Fibroblast of the aortic adventitia (primary cell): ENCODE measurements around a stretch of chr5.

DNA sequence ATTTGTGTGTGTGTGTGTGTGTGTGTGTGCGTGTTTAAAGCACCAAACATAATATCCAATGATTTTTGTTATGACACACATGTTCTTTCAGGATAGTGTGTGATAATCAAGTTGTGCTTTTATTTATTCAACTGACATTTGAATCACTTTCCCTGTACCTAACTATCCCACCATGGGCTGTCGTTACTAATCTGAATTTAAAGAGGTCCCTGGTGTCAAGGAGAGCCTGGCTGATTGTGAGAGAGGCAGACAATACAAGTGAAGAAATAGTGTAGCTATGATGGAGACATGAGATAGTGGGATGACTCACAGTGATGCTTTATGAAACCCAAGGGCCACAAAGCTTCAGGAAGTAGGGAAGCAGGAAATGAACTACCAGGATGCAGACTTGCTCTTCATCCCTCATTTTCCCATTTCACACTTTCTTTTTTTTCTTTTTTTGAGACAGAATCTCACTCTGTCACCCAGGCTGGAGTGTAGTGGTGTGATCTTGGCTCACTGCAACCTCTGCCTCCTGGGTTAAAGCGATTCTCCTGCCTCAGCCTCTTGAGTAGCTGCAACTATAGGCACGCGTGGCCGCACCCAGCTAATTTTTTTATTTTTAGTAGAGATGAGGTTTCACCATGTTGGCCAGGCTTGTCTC lies 47.9 kb upstream of the SUB1 start:
- CAGE, long polyA plus RNA = no peak

DNA sequence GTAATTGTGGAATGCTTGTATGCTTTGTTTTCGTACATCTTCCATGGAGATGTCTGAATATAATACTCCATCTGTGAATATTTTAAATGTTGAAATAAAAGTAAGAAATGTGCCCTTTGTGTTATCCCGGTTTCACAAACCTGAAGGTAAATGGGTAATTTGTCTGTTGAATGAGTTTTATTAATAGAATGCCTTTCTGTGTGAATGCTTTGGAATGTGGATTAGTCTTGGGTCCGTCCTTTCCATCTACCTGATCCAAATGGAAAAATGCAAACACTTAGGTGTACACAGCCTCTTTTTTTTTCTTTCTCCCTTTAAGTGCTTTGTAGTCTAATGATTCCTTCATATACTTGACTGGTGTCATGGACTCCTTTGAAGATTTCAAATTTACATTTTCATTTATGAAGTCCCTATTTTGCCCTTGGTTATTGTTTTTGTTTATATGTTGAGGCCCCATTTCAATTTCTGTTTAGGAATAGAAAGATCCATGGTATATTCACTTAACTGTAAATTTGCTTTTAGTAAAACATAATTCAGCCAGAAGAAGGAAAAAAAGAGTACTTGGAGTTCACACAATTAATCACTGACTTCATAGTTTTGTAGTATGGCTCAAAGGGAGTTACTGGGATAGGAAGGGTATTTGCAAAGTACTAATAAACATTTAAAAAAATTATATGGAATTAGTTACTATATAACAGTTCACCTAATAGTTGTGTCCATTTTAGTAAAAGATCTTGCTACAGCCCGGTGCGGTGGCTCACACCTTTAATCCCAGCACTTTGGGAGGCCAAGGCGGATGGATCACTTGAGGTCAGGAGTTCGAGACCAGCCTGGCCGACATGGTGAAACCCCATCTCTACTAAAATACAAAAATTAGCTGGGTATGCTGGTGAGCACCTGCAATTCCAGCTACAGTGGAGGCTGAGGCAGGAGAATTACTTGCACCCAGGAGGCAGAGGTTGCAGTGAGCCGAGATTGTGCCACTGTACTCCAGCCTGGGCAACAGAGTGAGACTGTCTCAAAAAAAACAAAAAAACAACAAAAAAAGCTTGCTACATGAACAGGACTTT lies 18.9 kb downstream of the SUB1 start:
- CAGE, long polyA plus RNA = no peak

DNA sequence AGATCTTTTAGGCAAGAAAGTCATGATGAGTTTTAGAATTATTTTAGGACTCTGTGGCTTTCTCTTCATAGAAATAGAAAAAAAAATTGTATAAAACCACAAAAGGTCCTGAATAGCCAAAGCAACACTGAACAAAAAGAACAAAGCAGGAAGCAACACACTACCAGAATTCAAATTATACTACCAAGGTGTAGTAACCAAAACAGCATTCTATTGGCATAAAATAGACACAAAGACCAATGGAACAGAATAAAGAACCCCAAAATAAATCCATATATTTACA lies 1.1 kb upstream of the AMACR start:
- CAGE, long polyA plus RNA = no peak

GRCh38 chr5:34181264-34181482 lies 138.2 kb upstream of the C1QTNF3 start:
- CAGE, long polyA plus RNA = no peak

DNA sequence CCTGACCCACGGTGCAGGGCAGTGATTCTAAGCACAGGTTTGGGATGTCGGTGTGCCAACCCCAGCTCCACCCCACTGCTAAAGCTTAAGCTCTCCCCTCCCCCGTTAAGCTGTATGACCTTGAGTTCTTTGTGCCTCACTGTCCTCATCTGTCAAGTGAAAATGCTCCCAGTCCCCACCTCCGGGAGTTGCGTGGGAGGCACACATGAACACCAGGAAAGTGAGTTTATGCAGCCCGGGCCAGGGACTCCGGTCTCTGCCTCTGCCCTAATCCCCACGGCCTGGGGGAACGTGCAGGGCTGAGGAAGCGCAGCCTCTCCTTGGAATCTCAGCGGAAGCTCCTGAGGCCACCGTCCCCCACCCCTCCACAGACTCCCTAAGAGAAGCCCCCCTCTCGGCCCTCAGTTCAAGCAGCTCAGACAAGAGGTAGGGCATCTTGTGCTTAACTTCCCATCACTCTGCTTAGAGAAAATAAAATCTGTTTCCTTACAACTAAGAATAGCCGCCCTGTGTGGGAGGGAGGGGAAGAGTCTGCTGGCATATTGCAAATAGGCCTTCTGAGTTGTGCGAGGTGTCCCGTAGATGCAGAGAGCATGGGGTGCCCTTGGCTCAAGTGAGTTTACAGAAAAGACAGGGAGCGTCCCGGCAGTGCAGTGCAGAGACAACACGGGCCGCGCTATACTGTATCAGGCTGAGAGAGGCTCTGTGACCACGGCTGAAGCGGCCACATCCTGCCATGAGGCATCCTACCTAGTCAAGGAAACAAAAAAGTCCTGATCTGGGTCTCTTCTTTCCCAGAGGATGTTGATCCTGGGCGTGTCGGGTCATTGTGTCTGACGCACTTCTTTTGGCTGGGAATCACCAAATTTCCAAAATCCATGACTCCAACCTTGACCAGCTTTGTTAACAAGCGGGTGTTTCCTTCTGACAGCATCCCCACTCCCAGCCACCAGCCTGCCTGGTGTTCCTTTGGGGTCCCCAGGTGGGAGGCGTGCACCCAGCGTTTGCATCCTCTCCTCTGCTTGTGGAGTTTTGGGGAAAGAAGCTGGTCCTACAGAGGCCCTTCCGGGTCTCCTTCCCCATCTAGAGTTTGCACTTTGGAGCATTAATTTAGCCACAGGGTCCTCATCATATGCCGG lies 91.7 kb upstream of the RAI14 start:
- CAGE, long polyA plus RNA = no peak

- CAGE, long polyA plus RNA = no peak
Measured at GRCh38 chr5:34598200-34598711, 57.9 kb upstream of the RAI14 start.

GRCh38 chr5:34695560-34695902 lies 39.4 kb downstream of the RAI14 start:
- CAGE, long polyA plus RNA = no peak

- CAGE, long polyA plus RNA = no peak
Measured at GRCh38 chr5:34756946-34757624, 81.9 kb upstream of the TTC23L start.

DNA sequence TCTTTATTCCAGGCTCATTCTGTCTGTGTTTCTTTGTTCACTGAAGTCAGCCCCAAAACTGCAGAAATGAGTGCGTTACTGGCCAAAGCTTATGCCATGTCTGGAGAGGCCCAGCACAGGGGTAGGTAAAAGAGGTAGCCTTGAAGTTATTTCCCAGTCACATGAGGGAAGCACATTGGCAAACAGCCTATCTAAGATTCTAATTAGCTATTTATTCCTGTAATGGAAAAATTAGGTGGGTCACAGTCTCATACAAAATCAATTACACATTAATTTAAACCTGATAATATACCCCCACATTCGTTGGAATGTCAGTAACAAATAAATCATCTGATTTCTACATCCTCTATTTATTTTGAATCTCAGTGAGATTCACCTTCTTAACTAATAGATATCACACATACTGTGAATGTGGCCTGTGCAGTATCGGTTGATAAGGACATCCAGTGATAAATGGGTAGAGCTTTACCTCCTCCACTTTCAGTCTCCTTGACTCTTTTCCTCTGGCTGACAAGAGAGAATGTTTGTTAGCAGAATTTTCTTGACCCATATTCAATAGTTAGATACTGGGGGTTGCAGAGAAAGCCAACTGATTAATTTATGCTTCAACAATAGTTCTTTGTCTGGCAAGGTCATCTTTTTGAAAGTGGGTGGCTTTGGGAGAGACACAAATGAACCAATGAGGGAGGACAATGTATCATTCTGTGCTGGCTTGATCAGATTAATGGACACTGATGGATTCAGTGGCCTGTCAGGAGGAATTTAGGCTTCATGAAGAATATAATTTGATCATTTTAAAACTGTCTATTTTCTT lies 30.1 kb downstream of the TTC23L start:
- CAGE, long polyA plus RNA = no peak

- CAGE, long polyA plus RNA = no peak
Measured at GRCh38 chr5:34954542-34955235, 25.3 kb downstream of the DNAJC21 start.

DNA sequence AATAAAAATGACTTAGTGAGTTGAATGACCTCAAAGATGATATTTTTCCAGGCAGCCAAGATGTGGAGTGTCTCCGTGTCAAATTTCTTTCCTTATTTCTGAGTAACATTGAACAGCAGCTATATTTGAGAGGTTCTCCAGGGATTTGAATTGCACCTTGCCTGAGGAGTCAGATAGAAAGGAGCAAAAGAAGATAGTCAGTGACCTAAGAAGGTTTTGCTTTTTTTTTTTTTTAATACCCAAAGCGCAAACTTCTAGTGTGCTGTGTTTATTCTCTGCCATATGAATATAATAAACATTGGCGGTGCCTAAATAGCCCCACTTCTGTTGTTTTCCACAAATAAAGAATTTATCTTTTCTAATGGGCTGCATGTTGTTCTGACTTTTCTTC lies 467 bp upstream of the PRLR start:
- CAGE, long polyA plus RNA = no peak

DNA sequence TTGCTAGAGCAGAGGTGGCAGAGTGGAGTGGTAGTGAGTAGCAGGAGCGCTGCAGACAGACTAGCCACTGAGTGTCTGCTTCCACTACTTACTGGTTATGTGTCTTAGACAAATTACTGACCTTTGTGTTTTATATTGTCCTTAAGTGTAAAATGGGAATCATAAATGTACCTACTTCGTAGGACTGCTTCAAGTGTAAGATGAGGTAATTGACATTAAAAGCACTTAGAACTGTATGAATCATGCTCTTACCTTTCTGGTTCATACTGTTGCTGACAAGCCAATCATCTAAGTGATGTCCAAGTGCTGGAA lies 12.5 kb upstream of the PRLR start:
- CAGE, long polyA plus RNA = no peak

DNA sequence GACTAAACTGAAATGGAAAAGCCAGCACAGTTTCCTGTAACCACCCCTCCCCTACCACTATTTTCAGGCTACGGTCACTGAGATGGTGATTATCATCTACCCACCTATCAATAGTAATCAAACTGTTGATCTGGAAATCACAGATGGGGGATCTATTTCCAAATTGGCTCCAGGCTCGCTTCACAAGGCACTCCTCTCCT lies 30.6 kb upstream of the IL7R start:
- CAGE, long polyA plus RNA = no peak

- CAGE, long polyA plus RNA = no peak
Measured at GRCh38 chr5:35855872-35856455, 727 bp upstream of the IL7R start.

GRCh38 chr5:36150854-36151344 lies 788 bp downstream of the LMBRD2 start:
- CAGE, long polyA plus RNA = no peak

- CAGE, long polyA plus RNA = no peak
Measured at GRCh38 chr5:36242650-36242992, 896 bp upstream of the NADK2 start.

- CAGE, long polyA plus RNA = no peak
Measured at GRCh38 chr5:36300479-36301071, 1.1 kb downstream of the RANBP3L start.

GRCh38 chr5:36403993-36404701 lies 102.4 kb upstream of the RANBP3L start:
- CAGE, long polyA plus RNA = no peak

DNA sequence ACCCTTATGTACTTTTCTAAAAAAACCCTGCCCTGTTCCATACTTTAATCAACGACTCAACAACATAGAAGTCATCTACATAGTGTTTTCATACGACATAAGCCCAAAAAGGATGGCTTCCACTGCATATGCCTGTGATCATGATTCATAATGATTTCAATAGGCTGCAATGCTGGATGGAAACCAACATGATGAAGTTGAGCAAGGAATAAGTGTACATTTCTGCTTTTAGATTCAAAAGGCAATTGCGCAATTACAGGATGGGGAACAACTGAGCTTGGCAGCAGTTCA lies 51.0 kb downstream of the SLC1A3 start:
- CAGE, long polyA plus RNA = no peak

DNA sequence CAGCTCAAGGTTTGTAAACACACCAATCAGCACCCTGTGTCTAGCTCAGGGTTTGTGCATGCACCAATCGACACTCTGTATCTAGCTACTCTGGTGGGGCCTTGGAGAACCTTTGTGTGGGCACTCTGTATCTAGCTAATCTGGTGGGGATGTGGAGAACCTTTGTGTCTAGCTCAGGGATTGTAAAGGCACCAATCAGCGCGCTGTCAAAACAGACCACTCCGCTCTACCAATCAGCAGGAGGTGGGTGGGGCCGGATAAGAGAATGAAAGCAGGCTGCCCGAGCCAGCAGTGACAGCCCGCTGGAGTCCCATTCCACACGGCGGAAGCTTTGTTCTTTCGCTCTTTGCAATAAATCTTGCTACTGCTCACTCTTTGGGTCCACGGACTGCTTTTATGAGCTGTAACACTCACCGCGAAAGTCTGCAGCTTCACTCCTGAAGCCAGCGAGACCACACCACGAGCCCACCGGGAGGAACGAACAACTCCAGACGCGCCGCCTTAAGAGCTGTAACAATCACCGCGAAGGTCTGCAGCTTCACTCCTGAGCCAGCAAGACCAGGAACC lies 93.4 kb upstream of the NIPBL start:
- CAGE, long polyA plus RNA = no peak